ENCODE measurements around the gene ANKRD44.

DNA sequence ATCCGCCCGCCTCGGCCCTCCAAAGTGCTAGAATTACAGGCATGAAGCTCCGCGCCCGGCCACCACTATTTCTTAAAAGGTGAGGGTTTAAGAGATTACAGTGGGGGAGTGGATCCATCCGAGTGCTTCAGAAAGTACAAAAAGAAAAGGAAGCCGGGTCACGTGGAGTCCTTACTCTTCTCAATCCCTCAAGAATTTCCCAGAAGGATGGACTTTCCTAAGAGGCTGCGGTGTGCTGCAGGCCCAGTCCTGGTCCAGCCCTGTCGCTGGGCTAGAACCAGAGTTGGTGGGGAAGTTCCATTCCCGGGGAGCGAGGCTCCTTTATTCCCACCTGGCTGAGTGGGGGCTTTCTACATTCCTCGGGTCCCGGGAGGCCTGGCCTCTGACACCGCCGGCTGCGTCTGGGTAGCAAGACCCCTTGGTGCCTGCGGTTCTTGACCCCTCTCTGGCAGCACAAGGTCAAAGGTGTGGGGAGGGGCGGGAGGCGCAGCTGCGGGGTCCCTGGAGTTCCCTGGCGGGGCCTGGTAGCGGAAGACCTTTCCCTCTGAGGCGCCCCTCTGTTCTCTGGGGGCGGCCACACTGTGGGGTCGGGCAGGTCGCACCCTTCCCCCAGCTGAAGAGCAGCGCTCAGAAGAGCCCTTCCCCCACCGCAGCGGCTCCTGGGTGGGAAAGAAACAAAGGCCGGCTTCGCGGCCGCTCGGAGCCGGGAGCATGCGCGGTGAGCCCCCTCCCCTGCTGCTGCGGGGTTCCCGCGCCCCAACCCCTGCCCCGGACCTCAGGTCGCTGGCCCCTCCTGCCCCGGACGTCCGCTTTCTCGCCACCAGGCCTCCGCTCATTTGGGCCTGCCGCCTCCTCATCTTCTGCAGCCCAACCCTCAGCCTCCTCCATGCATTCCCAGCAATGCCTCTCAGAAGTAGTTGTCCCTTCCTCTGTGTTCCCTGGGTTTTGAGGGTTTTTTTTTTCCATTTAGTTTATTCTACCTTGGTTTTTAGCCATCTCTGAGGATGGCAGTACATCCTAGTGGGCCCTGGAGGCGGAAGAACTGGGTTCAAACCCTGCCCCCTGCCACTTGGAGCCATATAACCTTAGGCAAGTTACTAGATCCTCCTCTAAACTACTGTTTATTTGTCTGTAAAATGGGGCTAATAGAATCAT, 146.3 kb downstream of the ANKRD44 start:
- PRO-cap, 2 experiments: no peak in any of the 2 experiments

GRCh38 chr2:197196732-197197246, 113.8 kb downstream of the ANKRD44 start:
- PRO-cap, 2 experiments: no peak in any of the 2 experiments

DNA sequence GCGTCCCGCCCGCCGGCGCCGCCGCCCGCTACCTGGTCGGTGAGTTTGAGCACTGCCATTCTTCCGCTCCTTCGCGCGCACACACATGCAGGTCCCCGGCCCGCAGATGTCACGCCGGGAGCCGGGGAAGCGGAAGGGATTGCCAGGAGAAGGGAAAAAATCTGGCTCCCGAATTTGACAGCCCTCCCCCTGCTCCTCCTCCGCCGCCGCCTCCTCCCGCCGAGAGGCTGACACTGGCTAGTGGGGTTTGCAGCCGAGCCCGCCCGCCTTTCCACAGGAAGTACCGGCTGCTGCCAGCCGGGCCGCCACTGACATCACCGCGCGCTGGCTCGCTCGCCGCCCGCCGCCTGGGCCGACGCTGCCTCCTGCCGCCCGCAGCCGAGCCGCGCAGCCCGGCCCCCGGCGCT, at the start of gene ANKRD44:
TSS of gene ANKRD44 (minus strand) at position 235 of the 407 bp plus-strand sequence.
- PRO-cap, 2 experiments: peak in 2 of 2 experiments; most common plus-strand start position 31 of the sequence (in 1); most common minus-strand start position 108 of the sequence (in 1)

DNA sequence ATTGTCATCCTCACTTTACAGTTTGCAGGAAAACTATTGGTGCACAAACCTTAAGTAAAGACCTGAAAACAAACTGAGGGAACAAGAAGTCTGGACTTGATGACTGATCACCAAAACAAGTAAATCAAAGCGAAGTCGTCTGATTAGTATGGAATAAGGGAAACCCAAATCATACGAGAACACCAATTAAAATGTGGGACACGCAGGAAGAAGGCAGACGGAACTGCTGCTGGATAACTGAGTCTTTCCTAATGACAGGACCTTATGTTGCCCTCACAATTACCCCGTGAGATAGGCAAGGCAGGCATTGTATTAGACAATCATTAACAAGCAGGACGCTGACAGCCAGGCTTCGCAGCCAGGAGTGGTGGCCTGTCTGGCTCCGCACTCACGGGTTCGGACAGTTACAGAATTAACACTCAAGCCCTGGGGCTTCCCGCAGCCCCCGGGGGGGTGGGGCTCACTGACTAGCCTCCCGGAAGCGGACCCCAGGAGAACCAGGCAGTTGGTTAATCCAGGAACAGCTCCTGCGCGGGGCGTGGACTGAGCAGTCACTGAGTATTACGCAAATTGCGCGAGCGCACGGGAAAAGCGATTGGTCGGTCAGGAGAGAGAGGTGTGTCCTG, 525 bp upstream of the COQ10B start:
- PRO-cap, 2 experiments: peak in 2 of 2 experiments; most common minus-strand start position 239 of the sequence (in 2)

GRCh38 chr2:197569084-197569448, 53.2 kb downstream of the MOB4 start:
- PRO-cap, 2 experiments: no peak in any of the 2 experiments

- PRO-cap, 2 experiments: no peak in any of the 2 experiments
Measured at GRCh38 chr2:197614583-197615024, 60.8 kb downstream of the RFTN2 start.

DNA sequence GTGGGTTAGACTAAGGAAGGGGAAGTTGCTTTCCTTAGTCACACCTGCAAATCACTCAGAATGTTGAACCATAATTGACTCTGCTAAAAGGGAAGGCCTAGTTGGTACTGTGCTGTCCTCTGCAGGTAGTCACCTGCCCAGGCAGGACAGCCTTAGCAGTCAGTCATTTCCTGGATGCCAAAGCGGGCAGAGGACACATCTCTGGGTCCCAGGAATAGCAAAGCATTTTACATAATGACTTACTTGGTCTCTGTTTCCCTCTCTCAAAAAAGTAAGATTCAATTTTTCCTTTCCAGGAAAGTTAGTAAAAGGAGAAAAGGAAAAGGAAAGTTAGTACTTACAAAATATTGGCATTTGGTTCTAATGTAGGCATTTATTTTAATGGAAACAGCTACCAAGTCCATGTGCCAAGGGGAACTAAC, 60.2 kb downstream of the RFTN2 start:
- PRO-cap, 2 experiments: no peak in any of the 2 experiments

DNA sequence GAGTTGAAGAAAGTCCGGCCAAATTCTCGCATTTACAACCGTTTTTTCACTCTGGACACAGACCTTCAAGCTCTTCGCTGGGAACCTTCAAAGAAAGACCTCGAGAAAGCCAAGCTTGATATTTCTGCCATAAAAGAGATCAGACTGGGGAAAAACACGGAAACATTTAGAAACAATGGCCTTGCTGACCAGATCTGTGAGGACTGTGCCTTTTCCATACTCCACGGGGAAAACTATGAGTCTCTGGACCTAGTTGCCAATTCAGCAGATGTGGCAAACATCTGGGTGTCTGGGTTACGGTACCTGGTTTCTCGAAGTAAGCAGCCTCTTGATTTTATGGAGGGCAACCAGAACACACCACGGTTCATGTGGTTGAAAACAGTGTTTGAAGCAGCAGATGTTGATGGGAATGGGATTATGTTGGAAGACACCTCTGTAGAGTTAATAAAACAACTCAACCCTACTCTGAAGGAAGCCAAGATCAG, 279.5 kb downstream of the PLCL1 start:
- PRO-cap, 2 experiments: no peak in any of the 2 experiments

GRCh38 chr2:199418863-199419510, 38.8 kb downstream of the SATB2 start:
- PRO-cap, 2 experiments: no peak in any of the 2 experiments

DNA sequence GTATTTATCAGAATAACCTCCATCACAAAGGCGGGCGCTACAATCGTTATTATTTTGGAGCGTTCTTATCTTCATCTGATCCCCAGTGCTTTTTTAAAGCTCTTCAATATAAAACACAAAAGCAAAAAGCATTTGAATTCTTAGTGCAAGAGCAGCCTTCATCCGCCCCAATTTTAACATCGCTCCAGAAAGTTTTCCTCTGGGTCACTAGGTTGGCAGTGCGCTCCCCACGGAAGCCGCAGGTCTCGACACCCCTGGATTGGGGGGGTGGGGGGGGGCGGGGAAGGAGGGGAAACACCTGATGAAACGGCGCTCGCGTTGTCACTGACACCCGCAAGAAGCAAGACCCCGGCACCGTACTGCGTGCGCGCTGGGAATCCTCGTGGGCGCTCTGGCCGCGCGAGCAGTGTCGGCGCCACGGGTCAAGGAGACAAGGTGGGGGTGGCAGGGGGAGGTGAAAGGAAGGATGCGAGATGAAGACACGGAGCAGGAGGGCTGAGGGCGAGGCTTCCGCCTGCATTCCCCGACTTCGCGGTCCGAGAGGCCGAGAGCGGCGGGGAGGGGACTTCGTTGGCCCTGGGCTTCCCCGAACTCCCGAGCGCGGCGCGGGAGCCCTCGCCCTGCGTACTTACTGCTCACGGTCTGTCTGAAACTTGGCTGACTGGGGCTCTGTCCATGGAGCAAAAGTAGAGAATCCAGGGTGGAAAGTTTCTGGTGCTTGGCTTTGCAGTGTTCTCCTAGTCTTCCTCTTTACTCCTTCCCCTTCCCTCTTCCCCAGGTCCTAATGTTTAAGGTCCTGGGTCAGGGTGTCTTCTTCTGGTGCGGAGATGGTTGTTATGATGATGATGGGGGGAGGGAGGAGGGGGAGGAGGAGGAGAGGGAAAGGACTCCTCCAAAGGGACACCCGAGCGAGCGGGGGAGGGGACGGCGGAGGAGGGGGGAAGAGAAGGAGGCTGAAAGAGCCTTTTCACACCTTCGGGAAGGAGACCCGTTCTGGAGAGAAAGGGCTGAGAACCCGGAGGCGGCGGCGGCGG, 715 bp downstream of the SATB2 start:
- PRO-cap, 2 experiments: peak in 2 of 2 experiments; most common plus-strand start position 324 of the sequence (in 1); most common minus-strand start position 220 of the sequence (in 1)

- PRO-cap, 2 experiments: peak in 1 of 2 experiments; most common plus-strand start chr2:199462935 (in 1); most common minus-strand start chr2:199462744 (in 1)
Measured at GRCh38 chr2:199462690-199463074, 4.9 kb upstream of the SATB2 start.

- PRO-cap, 2 experiments: peak in 2 of 2 experiments; most common plus-strand start chr2:199464276 (in 2); most common minus-strand start chr2:199464138 (in 1)
Measured at GRCh38 chr2:199463966-199464376, 6.2 kb upstream of the SATB2 start.

- PRO-cap, 2 experiments: no peak in any of the 2 experiments
Measured at GRCh38 chr2:200086871-200087377, 131.5 kb downstream of the MAIP1 start.

DNA sequence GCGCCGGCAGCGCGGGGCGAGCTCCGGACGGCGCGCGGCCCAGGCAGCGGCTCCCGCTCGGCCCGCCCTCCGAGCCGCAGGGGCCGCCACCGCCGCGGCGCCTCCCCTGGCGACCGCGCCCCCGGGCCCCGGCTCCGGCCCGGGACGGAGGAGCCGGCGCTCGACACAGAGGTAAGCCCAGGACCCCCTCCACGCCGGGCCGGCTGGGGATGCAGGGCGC, 169 bp downstream of the SPATS2L start:
- PRO-cap, 2 experiments: no peak in any of the 2 experiments

DNA sequence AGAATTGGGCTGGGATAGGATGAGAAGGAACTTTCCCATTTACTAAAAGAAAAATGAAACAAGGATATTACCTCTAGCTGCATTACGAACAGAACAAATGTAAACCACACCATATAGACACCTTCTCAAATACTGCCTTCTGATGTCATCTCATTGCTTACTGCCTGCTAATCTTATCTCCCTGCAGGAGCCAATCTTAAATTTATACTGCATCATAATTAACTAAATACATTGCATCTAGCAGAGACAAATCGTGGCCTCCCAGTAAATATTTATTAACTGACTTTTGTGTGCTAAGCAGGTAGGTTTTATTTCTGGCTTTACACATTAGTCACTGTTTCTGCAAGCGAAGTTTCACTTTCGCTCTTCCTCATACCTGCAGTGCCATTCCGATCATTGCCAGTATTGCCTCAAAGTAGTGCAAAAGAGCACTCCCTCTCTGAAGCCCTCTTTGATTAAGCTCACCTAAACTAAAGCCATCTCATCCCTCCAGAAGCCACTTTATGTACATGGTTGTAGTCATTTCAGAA, 67.5 kb downstream of the SPATS2L start:
- PRO-cap, 2 experiments: no peak in any of the 2 experiments

GRCh38 chr2:200383460-200383792, 76.9 kb downstream of the SPATS2L start:
- PRO-cap, 2 experiments: no peak in any of the 2 experiments

GRCh38 chr2:200383793-200384100, 77.3 kb downstream of the SPATS2L start:
- PRO-cap, 2 experiments: no peak in any of the 2 experiments

DNA sequence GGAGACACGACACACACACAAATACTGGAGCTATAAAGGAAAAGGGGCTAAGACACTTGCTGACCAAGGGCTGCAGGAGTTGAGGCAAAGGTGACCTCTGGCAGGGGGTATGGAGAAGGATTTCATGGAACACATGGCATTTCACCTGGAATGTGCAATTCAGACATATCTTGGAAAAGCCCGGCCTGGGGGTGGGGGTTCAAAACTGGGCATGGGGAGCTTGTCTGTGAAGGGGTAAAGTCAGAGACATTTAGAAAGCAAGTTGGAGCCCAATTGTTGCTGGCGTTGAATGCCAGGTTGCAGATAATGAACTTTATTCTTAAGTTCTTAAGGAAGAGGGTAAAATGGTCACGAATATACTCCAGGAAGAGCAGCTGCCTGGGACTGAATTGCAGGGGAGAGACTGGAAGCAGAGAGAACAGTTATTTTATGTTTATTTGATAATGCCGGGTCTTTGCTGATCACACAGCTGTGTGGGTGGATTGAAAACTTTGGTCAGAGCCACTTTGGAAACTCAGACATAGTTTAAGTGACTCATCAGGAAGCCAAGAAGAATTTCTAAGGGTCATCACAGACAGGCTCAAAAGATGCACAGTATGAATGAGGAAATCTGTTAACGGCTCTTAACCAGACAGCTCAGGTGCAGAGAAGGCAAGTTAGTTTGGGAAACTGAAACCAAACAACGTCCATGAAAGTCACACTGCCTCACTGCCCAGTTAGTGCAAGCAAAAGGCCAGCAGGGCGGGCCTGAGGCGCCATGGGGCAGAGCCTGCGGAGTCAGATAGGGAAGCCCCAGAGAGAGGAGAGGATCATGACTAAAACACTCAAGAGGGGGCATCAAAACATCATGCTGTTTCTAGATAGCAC, 101.6 kb downstream of the KCTD18 start:
- PRO-cap, 2 experiments: no peak in any of the 2 experiments

DNA sequence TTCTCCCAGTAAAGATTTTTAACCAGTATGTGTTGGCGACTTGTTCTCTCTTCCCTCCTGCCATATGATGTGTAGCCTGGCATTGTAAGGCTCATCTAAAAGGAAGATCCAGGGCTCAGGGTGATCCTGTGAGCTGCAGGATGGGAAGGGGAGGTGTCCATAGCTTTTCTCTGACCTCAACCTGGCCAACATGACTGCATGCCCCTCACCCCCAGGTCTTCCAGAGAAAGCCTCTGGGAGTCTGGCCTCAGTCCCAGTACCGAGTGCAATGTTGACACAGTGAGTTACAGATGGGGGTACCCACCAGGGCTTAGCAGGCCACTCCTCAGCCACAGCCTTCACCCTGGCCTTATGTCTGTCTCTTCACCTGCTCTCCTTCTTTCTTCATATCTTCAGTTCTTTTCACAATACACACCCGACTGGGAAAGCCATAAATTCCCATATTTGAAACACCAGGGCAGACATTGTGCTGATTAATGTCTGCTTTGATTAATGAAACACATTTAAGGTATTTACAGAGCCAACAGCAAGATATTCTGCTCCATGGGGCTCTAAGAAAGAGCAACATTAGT, 33.4 kb downstream of the AOX1 start:
- PRO-cap, 2 experiments: no peak in any of the 2 experiments

- PRO-cap, 2 experiments: no peak in any of the 2 experiments
Measured at GRCh38 chr2:200624344-200625060, 38.7 kb downstream of the AOX1 start.